Measurements from ENCODE around the genes TKT, PDE12 and ARF4.

DNA sequence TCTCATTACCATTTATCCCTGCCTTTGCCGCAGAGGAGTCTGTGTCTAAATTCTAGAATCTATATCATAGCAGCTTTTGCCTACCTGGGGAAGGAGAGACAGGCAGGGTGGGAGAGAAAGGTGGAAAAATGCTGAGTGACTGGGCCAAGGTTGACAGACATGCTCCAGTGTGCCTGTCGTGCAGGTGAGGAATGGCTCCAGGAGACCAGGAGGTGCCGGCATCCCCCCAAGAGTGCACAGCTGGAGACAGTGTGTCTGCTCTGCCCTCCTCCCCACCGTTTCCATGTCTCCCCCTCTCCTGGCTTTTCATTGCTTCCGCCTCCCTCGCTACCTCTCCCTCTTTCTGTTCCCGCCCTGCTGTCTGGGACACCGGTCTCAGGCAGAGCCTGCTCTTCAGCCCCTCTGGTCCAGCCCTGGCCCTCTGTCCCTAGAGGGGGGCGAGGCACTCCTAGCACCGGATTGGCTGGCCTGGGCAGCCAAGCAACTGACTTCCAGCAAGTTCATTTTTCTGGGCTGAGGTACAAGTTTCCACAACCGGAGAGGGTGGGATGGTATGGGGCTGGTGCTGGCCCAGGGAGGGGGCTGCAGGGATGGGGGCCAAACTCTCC, 32.4 kb downstream of the PRKCD start:
- PRO-cap: no peak
- RAMPAGE, long total RNA: no peak

DNA sequence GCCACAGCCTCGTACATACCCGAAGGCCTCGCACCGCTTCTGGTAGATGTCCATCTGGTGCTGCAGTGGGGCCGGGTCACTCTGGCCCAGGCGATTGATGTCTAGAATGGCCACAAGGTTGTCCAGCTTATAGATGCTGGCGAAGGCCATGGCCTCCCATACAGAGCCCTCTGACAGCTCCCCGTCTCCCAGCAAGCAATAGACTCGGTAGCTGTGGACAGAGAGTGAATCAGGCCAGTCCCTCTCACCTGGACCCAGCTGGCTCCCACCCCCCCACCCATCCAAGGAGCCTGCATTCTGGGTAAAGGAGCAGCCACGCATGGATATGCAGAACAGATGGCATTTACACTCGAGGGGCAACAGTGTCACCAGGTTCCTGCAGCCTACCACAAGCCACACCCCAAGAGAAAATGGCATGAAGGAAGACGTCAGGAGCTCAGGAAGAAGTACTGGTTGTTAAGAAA, 20.8 kb downstream of the TKT start:
- PRO-cap: no peak
- RAMPAGE, long total RNA: no peak

GRCh38 chr3:53235880-53236619, 19.8 kb downstream of the TKT start:
- PRO-cap: no peak
- RAMPAGE, long total RNA: no peak

DNA sequence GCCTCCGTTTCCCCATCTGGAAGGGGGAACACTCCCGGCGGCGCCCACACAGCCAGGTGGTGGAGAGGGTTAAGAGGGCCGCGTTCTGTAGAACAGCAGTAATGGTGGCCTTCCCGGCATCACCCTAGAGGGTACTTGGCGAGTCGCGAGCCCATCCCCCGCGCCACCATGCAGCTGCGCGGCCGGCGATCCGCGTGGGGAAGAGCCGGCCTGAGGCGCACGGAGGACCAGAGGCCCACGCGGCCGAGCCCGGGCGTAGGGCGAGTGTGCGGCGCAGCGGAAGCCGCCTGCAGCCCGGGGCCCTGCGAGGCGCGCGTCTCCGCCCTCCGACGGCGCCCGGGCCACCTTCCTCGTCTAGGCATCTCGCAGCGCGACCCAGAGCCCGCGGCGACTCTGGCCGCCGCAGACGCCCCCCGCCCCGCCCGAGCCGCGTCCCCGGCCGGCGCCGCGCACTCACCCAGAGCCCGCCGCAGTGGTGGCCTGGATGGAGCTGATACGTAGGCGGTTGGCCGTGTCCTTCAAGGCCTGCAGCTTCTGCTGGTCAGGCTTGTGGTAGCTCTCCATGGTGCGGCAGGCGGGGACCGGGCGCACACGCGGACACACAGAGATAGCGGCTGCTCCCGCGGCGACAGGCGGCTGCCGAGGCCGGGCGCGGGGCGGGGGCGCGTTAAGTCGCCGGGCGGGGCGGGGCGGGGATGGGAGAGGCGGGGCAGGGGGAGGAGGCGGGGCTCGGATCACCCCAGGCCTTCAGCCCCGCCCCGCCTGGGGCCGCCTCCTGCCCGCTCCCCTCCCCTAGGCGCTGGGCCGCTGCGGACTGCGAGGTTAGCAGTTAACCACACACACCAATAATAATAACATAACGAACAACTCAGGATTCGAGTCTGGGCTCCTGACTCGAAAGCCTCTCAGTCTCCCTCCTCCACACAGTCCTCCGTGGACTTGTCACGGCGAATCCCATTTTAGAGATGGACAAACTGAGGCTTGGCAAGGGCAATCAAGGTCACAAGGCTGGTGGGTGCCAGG, at the start of gene TKT:
TKT (minus strand) TSS at position 644 of the 1,023 bp plus-strand sequence.
- PRO-cap: bidirectional peak, plus-strand start at position 573 of the sequence, minus-strand start at position 644 of the sequence
- RAMPAGE, long total RNA: start-site peak on the minus strand centred at position 630 of the sequence, 44 bp wide, 5,338 and 3,584 reads in 2 replicates

- PRO-cap: no peak
- RAMPAGE, long total RNA: no peak
Observed at GRCh38 chr3:53320514-53321234, 26.7 kb downstream of the DCP1A start.

DNA sequence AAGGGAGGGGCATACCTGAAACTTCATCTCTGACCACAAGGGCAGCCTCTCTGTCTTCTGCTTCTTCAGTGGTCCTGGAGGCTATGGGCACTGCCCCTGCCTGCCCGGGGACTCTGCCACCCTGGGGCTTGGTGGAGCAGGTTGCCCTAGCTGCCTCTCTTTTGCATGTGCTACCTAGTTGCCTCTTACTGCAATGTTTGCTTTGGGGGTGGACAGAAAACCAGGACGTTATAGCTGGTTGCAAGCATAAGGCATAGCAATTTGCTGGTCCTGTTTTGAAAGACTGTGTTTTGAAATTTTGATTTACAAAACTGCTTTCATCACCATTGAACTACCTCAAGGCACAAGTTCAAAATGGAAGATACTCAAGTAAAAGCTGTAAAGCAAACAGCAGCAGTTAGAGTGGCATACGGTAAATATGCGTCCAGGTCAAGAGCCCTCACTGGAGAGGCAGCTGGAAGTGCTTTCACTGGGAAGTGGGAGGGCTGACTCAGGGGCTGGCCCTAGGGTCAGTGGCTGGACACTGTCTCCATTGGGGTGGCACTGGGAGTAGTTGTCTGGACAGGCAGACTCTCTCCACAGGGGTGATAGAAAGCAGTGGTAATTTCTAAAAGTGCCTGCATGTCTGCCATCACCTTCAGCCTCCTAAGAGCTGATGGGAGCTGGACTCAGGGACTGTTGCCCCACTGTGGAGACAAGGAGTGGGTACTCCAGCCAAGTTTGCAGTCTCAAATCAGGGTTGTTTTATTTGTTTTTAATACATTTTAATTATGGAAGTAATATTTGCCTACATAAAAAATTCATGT, 138.1 kb downstream of the CHDH start:
- PRO-cap: no peak
- RAMPAGE, long total RNA: no peak

DNA sequence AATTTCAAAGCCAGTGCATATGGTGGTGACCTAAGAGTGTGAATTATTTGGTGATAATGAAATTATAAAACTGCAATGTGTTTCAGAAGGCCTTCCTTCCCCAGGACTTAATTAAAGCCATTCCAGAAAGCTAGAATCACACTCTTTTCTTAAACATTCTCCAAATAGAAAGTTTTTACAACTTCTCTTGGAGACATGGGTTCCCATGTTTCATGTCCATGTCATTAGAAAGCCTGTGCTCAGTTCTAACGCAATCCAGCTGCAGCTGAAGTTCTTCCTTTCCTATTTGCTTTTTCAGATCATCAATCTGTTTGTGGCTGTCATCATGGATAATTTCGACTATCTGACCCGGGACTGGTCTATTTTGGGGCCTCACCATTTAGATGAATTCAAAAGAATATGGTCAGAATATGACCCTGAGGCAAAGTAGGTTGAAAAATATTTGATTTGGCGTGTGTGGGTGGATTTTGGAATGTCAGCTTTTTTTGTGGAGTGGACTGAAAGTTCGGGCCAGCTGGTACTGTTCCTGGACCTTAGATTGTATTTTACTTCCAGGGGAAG, 69.8 kb downstream of the CHDH start:
- PRO-cap: no peak
- RAMPAGE, long total RNA: no peak

DNA sequence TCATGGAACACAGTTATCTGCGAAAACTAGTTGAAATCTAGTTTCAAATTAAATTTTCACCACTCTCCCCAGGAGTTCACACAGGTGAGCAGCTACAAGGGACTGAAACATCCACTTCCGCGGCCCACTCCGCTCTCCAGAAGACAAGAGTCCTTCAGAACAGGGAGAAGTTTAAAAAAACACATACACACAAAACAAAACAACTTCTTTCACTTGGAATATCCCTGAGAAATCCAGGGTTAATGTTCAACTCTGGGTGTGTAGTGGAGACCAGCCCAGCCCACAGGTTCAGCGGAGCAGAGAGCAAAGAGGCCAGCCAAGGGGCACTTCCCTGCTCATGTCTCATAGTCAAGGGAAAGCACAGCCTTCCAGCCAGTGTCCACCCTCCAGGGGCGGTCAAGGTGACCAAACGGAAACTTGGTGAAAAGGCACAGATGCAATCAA, 41.6 kb downstream of the WNT5A start:
- PRO-cap: no peak
- RAMPAGE, long total RNA: no peak

GRCh38 chr3:55484079-55484679, 2.9 kb downstream of the WNT5A start:
- PRO-cap: no peak
- RAMPAGE, long total RNA: no peak

GRCh38 chr3:55485918-55486750, 972 bp downstream of the WNT5A start:
- PRO-cap: bidirectional peak, plus-strand start at chr3:55486505, minus-strand start at chr3:55486320
- RAMPAGE, long total RNA: no peak

GRCh38 chr3:56915894-56916718, 114.4 kb upstream of the ARHGEF3 start:
- PRO-cap: no peak
- RAMPAGE, long total RNA: no peak

DNA sequence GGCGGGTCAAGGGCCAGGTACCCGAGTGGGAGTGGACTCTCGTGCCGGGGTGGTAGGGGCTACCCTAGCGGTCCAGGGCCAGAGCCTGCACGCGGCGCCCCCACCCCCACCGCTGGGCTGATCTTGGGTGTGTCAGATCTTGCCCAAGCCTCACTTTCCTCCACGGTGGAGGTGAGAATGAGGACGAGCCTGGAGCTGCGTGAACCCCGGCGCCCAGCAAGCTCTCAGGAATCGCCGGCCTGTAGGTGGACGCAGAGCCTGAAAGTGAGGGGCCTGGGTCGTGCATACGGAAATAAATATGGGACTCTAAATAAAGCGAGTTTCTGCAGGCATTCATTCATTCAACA, 19.1 kb downstream of the SPATA12 start:
- PRO-cap: bidirectional peak, plus-strand start at position 153 of the sequence, minus-strand start outside the sequence
- RAMPAGE, long total RNA: no peak

DNA sequence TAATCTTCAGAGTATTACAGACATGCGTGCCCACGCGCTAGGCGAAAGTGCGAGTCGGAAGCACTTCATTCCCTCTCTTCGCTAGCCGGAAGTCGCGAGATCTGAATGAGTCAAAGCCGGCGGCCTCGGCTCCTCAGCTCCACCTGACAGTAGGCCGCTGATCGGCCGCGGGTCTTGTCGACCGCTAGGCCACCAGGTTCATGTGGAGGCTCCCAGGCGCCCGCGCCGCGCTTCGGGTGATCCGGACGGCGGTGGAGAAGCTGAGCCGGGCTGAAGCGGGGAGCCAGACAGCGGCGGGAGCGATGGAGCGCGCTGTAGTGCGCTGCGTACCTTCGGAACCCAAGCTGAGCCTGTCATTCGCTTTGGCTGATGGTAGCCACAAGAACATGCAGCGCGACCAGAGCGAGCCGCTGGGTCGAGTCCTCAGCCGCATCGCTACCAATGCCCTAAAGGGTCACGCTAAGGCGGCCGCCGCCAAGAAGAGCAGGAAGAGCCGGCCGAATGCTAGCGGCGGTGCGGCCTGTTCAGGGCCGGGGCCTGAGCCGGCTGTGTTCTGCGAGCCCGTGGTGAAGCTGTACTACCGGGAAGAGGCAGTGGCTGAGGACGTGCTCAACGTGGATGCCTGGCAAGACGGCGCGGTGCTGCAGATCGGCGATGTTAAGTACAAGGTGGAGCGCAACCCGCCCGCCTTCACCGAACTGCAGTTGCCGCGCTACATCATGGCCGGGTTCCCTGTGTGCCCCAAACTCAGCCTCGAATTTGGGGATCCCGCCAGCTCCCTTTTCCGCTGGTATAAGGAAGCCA, at the start of gene PDE12:
PDE12 (plus strand) TSS at position 95 of the 804 bp plus-strand sequence.
- PRO-cap: bidirectional peak, plus-strand start at position 149 of the sequence, minus-strand start outside the sequence; bidirectional peak, plus-strand start at position 379 of the sequence, minus-strand start at position 352 of the sequence
- RAMPAGE, long total RNA: start-site peak on the plus strand centred at position 99 of the sequence, 48 bp wide, 56 and 29 reads in 2 replicates

DNA sequence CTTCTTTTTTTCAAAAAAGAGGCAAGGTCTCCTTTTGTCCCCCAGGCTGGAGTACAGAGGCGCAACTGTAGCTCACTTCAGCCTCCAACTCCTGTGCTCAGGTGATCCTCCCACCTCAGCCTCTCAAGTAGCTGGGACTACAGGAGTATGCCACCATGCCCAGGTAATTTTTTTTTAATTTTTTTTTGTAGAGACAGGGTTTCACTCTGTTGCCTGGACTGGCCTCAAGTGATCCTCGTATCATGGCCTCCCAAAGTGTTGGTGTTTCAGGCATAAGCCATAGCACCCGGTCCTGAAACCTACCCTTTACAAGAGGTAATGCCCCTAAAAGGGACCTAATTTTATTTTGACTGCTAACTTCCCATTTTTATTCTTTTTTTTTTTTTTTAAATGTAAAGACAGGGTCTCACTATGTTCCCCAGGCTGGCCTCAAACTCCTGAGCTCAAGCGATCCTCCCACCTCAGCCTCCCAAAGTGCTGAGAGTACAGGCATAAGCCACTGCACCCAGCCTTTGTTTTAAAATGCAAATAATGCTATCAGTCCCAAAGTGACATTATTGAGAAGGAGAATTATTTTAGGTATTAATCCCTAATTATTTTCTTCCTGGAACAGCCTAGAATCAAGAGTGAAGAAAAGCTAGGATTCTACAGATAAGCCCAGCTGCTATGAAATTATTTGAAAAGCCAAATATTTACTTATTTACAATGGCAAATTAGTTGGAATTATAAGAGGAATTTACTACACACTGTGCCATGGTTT, 16.6 kb downstream of the ARF4 start:
- PRO-cap: no peak
- RAMPAGE, long total RNA: no peak

DNA sequence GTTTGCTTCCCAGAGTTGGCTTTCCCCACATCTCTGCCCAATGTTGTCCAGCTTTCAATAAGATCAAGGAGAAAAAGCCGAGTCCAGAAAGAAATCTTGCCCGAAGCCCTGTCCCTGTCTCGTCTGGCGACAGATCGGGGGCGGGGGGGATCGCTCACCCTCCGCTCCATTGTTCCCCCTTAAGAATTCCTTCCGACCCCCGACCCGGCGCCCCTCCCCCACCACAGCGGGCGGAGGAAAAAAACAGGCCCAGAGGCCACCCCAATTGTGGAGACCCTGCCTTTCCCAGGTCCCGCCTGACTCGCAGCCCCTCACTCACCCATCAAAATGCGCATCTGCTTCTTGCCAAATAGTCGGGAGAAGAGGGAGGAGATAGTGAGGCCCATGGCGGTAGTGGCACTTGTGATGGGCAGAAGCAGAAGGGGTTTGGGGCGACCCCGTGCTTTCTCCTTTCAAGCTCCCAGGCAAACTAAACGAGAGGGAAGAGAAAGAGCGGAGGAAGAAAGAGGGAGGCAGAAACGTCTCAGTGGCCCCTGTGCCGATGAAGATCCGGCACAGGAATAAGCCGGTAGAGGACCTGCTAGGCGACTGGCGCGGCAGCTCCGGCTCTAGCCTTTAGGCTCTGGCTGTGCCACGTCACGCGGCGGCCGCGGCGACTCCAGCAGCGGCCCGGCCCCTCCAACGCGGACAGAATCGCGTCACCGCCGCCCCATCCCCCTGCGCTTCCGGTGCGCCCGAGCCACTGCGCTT, at the start of gene ARF4:
ARF4 (minus strand) TSS at position 590 of the 750 bp plus-strand sequence.
- PRO-cap: bidirectional peak, plus-strand start at position 224 of the sequence, minus-strand start at position 125 of the sequence; bidirectional peak, plus-strand start outside the sequence, minus-strand start at position 590 of the sequence
- RAMPAGE, long total RNA: start-site peak on the minus strand centred at position 654 of the sequence, 130 bp wide, 673 and 95 reads in 2 replicates

- PRO-cap: bidirectional peak, plus-strand start at chr3:57756583, minus-strand start at chr3:57756562; bidirectional peak, plus-strand start at chr3:57757210, minus-strand start at chr3:57757128
- RAMPAGE, long total RNA: no peak
Observed at GRCh38 chr3:57756515-57757546, 722 bp downstream of the SLMAP start.

GRCh38 chr3:57782889-57783705, 27.0 kb downstream of the SLMAP start:
- PRO-cap: no peak
- RAMPAGE, long total RNA: no peak

GRCh38 chr3:57859084-57859433, 103.0 kb downstream of the SLMAP start:
- PRO-cap: no peak
- RAMPAGE, long total RNA: no peak

- PRO-cap: no peak
- RAMPAGE, long total RNA: no peak
Observed at GRCh38 chr3:57861773-57862192, 105.7 kb downstream of the SLMAP start.

DNA sequence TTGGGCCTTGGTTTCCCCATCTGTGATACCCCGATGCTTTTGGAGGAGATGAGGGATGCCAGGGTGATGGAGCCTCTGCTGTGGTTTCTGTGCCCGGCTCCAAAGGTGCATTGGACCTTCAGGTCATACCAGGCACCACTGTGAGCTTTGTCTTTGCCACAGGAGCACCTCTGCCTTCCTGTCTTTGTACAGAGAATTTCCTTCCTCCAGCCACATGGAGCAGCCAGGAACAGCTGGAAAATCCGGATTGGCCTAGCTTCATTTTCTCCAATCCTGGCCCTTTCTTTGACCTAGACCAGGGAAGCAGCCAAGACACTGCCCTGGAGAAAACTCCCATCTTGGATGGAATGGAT, 51.7 kb upstream of the FLNB start:
- PRO-cap: unidirectional peak, minus-strand start at position 188 of the sequence
- RAMPAGE, long total RNA: no peak

Measured in GM23338 (cell line).